Neural progenitor cell (in vitro differentiated cells): Measurements from ENCODE around the gene OR4E2.

DNA sequence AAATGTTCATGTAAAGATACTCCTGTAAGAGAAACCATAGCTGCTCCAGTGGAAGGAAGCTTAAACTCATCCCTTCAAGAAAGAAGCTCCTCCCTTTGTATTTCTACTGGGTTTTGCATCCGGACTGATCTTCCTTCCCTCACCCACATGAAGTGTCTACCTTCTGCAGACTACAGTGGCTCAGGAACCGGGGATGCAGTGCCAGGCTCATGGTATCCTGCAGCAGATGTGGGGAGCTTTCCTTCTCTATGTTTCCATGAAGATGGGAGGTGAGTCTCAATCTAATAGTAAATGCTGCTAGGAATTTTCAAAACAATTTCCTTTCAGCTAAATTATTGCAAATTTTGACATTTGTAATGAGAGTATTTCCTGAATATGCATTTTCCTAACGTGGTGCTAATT lies 13.1 kb downstream of the OR10G2 start:
- RAMPAGE, long total RNA = no peak

GRCh38 chr14:21653677-21653885 lies at the start of gene OR4E2:
Gene OR4E2, plus strand, starts transcription at chr14:21653835.
- RAMPAGE, long total RNA = no peak

- RAMPAGE, long total RNA = no peak
Observed at GRCh38 chr14:21723465-21723967, 49.9 kb upstream of the OR4E1 start.

GRCh38 chr14:21864276-21864523 lies 190.6 kb upstream of the OR4E1 start:
- RAMPAGE, long total RNA = no peak

GRCh38 chr14:21917960-21918253 lies 244.3 kb upstream of the OR4E1 start:
- RAMPAGE, long total RNA = no peak

DNA sequence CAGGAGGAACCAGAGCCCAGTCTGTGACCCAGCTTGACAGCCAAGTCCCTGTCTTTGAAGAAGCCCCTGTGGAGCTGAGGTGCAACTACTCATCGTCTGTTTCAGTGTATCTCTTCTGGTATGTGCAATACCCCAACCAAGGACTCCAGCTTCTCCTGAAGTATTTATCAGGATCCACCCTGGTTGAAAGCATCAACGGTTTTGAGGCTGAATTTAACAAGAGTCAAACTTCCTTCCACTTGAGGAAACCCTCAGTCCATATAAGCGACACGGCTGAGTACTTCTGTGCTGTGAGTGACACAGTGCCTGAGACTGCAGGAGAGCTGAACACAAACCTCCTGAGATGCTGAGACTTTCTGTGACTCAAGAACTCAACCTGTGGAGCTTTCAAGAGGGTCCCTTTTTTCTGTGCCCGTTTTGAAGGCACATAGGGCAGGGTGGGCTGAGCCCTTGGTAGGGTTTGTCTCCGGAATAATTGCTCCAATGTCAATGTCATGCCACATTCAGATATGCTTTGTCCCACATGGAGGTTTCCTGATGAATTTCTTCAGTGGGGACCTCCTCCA lies 305.3 kb upstream of the OR4E1 start:
- RAMPAGE, long total RNA = no peak

DNA sequence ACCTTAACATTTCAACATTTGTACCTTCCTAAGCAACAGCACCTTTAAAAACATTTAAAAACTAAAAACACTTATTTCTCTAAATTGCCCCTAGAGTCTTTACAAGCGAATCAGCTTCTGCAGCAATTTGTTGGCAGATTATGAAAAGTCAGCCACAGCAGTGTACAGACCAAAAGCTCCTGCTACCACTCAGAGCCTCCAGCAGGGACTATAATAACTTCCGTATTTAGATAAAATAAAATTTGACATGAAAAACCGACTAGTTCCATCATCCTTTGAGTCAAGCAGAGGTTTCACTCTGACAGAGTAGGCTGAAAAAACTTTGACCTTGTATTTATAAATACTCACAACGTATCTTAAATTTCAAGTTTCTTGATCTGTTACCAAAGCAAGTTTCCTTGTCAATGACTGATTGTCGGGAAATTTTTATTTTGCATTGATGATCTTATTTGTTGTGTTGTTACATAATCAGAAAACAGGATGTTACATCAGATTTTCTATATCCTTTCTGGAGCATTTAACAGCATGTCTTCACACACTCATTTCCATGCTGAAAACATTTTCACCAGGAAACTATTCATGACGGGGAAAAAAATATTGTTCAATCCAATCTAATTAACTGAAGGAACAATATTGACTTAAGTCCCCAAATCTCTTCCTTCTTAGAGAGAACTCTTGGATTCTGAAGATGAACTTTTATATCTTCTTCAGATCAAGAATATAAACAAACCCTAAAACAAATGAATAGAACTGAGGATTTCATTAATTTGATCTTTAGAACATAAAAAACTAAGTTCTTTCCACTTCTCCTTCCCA lies 283.3 kb downstream of the DAD1 start:
- RAMPAGE, long total RNA = no peak

GRCh38 chr14:22435243-22435502 lies 153.9 kb downstream of the DAD1 start:
- RAMPAGE, long total RNA = no peak

DNA sequence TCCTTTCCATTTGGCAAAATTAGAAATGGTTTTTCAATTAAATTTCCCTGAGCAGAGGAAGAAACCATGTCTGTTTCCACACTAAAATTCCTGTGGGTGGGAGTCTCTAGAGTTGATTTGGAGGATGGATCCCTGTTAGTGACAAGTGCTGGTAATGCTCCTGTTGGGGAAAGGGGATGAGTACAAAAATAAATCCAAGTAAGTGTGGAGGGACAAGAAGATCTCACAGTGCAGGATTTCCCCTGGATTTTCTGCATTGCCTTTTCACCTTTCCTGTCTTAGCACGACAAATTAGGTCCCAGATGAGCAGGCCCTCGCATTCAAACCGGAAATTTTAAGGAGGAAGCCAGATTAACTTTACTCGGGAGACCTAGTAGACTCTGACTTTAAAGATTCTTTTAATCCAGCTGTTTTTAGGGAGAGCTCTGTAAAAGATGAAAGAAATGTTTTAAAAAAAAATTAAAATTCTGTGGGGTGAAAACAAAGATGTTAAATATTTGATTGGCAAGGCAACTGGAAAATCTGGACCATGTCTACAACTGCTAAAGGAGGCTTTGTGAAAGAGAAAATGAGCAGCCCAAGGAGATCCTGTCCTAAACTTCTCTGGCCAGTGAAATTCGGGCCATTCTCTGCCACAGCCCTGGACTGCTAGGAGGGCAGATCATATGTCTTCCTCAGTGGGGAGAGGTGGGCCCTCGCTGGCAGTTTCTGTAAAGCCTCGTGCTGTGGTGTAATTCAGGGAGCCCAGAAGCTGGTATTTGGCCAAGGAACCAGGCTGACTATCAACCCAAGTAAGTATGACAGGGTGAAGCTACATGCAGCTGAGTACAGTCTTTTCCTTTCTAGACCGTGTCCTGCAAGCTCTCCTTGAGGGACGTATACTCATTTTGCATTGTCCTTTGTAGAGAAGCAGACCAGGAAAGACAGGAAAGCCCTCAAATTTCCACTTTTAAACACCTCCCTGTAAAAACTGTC lies 107.2 kb downstream of the DAD1 start:
- RAMPAGE, long total RNA = no peak

DNA sequence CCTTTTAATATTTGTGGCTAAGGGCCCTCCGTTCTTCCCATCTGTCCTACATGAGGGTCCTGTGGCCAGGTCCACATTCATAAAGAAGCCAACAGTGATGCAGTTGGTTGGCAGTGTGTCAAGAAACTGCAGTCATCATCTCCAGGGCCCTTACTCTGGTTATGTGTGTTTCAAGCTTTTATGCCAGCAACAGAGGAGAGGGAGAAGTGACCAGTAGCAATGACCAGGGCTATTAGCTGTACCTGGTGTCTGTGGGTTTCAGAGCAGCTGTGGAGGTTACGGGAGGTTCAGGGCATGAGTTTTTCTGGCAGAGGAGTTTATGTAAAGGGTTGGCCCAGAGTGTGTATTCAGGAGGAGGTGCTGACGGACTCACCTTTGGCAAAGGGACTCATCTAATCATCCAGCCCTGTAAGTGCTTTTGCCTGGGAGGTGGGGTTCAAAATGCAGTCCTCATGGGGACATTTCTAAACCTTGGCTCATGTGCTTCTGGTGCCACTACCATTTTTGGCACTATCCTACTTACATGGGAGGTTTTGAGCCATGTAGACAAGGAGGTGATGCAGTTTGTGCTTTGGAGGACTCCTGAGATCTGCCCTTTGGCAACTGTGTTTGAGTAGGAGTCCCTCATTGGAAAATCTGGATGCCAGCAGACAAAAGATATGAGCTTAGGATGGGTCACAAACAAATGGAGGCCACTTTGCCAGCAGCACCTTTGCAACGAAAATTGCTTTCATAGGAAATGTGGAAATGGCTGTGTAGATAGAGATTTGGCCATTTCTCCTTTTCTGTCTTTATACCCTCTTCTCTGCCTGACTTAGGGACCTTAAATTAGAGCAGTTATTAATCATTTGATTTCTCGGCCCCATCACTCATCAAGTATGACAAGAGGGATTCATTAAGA lies 95.2 kb downstream of the DAD1 start:
- RAMPAGE, long total RNA = no peak

DNA sequence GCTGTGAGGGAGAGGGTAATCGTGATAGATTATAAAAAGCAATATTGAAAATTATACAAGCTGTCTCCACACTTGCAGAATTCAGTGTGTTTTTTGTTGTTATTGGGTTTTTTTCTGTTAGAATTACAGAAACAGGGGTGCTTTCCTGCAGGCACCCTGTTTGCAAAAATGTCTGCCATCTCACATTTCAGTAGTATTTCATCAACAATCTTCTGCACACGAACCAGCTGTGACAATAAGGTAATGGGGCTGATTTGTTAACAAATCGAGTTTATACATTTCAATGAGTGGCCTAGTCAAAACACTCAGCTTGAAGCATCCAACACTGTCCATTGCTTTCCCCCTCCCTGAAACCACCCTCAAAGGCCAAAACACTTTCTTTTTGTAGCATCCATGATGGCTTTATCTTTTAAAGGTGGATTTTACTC lies 90.2 kb downstream of the DAD1 start:
- RAMPAGE, long total RNA = no peak

GRCh38 chr14:22506568-22506875 lies 82.5 kb downstream of the DAD1 start:
- RAMPAGE, long total RNA = no peak

DNA sequence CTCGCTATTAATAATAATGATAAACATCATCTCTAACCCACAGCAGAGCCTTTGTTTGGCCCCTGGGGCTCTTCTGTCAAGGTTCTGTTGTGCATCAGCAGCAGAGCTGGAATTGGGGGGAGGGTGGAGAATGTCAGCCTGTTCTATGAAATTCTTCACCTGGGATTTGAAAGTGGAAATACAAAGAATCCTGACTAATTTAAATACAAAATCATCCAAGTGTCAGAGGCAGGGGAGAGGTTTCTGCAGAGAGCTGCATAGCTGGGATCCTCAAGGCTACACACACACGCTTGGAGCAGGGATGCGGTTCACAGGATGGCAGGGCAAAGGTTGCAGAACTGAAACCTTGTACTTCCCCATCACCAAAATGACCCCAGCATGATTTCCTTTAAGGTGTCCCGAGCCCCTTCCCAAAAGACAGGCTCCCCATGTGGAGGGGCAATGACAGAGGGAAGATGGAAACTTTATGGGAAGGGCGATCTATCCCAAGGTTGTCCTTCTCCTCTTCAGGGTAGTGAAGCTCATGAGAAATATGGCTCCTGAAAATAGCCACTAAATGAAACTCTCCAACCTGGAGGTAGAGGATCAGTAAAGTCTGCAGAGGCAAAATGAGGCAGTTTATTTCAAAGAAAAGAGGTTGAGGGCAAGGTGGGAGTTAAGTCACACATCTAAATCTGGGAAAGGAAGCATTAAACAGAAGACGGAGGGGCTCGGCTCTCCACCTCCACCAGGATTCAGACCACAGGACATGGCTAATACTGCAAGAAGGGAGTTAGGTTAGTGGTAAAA lies 71.6 kb downstream of the DAD1 start:
- RAMPAGE, long total RNA = no peak

DNA sequence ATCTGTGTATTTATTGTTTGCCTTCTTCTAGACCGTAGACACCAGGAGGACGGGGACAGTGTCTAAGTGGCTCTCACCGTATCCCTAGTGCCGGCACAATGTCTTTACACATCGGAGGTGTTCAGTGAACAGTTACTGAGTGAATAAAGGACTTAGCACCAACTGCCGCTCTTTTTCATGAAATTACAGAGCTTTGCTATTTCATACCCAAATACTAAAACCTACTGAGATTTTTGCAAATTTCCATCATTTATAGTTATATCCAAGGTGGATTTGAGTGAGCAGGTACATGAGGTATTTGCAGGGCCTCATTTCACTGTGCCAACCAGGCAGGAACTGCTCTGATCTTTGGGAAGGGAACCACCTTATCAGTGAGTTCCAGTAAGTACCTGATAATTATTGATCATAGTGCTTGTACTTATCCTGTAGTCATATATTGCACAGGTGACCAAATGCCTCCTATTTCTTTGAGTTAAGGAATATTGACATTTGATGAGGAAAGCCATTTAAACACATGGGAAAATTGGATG lies 59.7 kb downstream of the DAD1 start:
- RAMPAGE, long total RNA = no peak

DNA sequence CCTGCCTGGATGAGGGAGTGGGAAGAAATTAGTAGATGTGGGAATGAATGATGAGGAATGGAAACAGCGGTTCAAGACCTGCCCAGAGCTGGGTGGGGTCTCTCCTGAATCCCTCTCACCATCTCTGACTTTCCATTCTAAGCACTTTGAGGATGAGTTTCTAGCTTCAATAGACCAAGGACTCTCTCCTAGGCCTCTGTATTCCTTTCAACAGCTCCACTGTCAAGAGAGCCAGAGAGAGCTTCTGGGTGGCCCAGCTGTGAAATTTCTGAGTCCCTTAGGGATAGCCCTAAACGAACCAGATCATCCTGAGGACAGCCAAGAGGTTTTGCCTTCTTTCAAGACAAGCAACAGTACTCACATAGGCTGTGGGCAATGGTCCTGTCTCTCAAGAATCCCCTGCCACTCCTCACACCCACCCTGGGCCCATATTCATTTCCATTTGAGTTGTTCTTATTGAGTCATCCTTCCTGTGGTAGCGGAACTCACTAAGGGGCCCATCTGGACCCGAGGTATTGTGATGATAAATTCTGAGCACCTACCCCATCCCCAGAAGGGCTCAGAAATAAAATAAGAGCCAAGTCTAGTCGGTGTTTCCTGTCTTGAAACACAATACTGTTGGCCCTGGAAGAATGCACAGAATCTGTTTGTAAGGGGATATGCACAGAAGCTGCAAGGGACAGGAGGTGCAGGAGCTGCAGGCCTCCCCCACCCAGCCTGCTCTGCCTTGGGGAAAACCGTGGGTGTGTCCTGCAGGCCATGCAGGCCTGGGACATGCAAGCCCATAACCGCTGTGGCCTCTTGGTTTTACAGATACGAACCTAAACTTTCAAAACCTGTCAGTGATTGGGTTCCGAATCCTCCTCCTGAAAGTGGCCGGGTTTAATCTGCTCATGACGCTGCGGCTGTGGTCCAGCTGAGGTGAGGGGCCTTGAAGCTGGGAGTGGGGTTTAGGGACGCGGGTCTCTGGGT lies 39.0 kb downstream of the DAD1 start:
- RAMPAGE, long total RNA = no peak

GRCh38 chr14:22565659-22566137 lies 23.3 kb downstream of the DAD1 start:
- RAMPAGE, long total RNA = no peak

GRCh38 chr14:22821673-22821935 lies 6.4 kb upstream of the SLC7A7 start:
- RAMPAGE, long total RNA = no peak

DNA sequence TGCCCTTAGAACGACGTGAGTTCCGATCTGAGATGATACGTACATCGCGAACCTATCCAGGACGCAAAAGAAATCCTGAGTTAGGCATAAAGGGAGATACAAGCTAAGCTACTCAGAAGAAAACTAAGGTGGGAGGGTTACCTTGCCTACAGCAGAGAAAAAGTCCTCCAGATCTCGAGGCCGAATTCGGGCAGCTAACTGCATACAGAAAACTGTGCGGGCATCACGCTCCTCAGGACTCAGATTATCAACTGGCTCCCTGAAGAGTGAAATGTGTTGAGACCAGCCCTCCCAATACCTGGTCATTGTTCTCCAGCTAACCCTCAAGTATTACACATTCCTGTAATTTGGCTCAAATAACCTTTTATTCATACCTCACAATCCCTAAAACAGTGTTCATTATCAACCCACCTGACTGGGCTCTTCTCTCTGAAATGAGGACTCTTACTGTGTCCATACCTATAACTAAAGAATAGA lies 13.7 kb downstream of the RBM23 start:
- RAMPAGE, long total RNA = no peak

- RAMPAGE, long total RNA = no peak
Observed at GRCh38 chr14:22919222-22920304, 614 bp upstream of the RBM23 start.

DNA sequence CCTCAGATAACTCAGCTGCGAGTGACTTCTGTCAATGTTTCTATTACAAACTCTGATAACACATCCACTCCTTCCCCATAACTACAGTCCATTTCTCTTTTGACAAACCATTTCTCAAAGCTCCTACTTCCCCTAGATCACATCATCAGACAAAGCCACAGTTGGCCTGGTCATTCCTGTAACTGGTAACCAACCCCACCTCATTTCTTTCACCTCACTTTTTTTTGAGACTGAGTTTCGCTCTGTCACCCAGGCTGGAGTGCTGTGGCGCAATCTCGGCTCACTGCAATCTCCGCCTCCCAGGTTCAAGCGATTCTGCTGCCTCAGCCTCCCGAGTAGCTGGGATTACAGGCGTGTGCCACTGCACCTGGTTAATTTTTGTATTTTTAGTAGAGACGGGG lies 5.1 kb downstream of the HAUS4 start:
- RAMPAGE, long total RNA = no peak